IMR-90 (cell line): Measurements from ENCODE around the gene SHH.

GRCh38 chr7:155739419-155740179, 72.7 kb downstream of the SHH start:
- RRBS, result 95% methylated on average over 4 of the region's 19 CpGs
CAGE:
- cytosol, long polyA plus RNA, result no peak
- long polyA plus RNA, result no peak
- nucleus, long polyA plus RNA, result no peak

DNA sequence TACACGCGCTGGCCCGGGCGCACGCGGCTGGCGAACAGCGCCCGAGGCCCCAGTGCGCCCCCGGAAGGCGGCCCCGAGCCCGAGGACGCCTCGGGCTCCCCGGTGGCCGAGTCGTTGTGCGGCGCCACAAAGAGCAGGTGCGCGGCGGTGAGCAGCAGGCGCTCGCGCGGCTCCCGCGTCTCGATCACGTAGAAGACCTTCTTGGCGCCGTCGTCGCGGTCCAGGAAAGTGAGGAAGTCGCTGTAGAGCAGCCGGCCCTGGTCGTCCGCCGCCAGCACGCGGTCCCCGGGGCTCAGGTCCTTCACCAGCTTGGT, 9.0 kb downstream of the SHH start:
- RRBS, result 5% methylated on average over 18 of the region's 45 CpGs
CAGE:
- cytosol, long polyA plus RNA, result no peak
- long polyA plus RNA, result no peak
- nucleus, long polyA plus RNA, result no peak

- RRBS, result 3% methylated on average over 29 of the region's 48 CpGs
CAGE:
- cytosol, long polyA plus RNA, result no peak
- long polyA plus RNA, result no peak
- nucleus, long polyA plus RNA, result no peak
These were observed 6.8 kb downstream of the SHH start for GRCh38 chr7:155805367-155805935.

- RRBS, result 64% methylated on average over 5 of the region's 45 CpGs
CAGE:
- cytosol, long polyA plus RNA, result no peak
- long polyA plus RNA, result no peak
- nucleus, long polyA plus RNA, result no peak
These were observed at the start of gene SHH for GRCh38 chr7:155811940-155812540. Gene SHH (minus strand): TSS chr7:155812463.

GRCh38 chr7:156535490-156535696, 105.2 kb upstream of the RNF32 start:
- RRBS, result no CpG with 5 or more reads among the region's 4 CpGs
CAGE:
- cytosol, long polyA plus RNA, result no peak
- long polyA plus RNA, result no peak
- nucleus, long polyA plus RNA, result no peak

DNA sequence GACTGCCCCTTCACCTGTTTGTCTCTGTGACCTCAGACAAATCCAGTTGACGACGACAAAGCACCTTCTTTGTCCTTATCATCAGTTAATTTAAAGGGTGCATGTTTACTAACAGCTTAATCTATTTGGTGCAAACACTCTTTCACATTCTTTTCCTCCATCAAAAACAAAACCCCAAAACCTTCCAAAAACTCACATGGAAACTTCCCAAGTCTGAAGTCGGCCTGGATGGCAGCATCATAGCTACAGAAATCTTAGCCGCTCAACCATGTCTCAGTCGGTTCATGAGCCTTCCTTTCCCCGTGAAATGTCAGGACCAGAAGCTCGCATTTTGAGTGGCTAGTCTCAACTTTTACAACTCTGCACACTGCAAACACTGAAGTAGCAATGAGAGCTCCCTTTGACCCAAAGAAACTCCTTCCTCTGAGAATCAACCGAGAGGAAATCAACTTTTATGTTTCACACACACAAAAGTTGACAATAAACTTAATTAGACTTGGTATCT, 37.7 kb upstream of the RNF32 start:
- RRBS, result no CpG with 5 or more reads among the region's 8 CpGs
CAGE:
- cytosol, long polyA plus RNA, result no peak
- long polyA plus RNA, result no peak
- nucleus, long polyA plus RNA, result no peak

- RRBS, result no CpG with 5 or more reads among the region's 11 CpGs
CAGE:
- cytosol, long polyA plus RNA, result no peak
- long polyA plus RNA, result no peak
- nucleus, long polyA plus RNA, result no peak
These were observed 18.7 kb downstream of the RNF32 start for GRCh38 chr7:156658996-156659900.

DNA sequence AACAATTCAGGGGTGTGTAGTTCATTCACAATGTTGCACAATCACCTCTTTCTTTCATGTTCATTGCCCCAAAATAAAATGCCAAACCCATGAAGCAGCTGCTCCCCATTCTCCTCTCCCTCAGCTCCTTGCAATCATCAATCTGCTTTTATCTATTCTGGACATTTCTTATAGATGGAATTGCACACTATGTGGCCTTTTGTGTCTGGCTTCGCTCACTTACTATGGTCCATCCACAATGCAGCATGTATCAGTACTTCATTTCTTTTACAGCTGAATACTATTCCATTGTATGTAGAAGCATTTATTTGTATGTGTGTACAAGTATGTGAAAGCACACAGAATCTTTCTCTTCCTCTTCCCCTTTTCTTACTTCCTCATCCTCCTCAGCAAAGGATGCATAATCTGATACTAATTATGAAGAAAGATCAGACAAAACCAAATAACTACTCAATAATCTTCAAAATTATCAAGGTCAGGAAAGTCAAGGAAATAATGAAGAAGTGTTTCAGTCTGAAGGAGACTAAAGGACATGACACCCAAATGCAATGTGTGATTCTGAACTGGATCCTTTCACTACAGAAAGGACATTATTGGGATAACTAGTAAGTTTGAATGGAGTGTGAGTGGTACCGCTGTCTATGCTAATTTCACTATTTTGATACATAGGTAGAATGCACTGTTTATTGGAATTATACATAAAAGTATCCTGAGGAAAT, 60.5 kb downstream of the LMBR1 start:
- RRBS, result no CpG with 5 or more reads among the region's 2 CpGs
CAGE:
- cytosol, long polyA plus RNA, result no peak
- long polyA plus RNA, result no peak
- nucleus, long polyA plus RNA, result no peak

DNA sequence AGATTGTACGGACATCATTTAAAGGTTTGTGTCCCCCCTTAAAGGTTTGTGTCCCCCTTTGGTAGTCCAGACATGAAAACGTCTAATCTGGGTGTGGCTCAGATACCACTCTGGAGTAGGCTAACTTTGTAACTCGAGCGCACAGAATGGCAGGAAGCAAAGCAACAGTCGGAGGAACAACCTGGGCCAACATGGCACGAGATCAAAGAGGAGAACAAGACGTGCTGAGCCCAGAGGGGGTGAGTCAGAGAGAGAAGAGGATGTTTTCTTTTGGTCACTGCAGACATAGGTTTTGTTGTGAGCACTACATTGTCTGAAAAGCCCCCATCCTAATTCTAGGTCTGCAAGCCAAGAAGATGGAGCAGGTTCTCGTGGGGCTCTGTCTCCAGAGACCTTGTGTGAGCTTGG, 10.5 kb upstream of the LMBR1 start:
- RRBS, result no CpG with 5 or more reads among the region's 8 CpGs
CAGE:
- cytosol, long polyA plus RNA, result no peak
- long polyA plus RNA, result no peak
- nucleus, long polyA plus RNA, result no peak

DNA sequence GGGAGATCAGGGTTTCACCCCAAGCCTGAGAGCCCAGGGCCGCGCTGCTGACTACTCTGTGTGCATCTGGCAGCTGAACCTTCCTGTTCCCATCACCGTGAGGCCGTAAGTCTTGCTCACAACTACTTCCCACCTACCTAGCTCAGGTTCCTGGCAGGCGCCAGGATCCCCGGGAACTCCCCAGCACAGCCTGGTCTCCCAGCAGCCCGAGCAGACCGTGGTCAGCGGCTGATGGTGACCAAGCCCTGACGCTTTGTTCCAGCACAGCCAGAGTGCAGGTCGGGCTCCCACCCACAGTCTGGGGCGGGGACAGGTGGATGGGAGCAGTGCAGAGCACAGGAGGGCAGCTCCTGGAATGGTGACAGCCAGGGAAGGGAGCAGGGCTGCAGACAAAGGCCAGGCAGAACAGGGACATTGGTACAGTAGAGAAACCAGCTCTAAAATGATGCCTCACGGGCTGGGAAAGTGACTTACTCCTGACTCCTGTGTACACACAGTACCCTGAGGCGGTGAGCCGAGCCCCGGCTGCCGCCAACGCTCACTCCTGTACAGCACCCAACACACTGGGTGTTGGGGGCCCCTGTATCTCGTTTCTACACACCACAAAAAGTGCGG, 6.0 kb upstream of the NOM1 start:
- RRBS, result no CpG with 5 or more reads among the region's 20 CpGs
CAGE:
- cytosol, long polyA plus RNA, result no peak
- long polyA plus RNA, result no peak
- nucleus, long polyA plus RNA, result no peak

DNA sequence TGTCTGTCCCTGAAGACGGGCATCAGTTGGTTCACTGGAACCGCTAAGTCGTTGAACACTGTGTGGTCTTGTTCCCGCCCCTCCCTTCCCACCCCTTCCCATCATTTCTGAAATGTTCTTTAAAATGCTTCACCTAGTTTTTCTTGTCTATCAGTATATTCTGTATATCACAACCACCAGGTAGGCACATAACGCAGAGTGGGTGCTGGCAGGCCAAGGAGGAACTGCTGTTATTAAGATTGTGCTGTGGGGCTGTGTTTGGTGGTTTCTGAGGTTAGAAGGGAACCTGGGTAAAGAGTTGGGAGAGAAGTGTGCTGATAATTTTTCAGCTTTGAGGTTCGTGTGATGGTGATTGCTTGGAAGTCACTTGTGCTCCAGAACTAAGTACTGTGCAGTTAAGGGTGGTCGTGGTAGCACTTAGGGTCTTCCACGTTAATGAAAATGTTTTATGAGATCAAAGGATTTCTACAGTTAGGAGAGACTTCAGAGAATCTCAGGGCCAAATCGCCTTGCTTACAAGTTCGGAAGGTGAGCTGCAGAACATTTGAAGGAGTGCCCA, 1.4 kb downstream of the UBE3C start:
- RRBS, result no CpG with 5 or more reads among the region's 10 CpGs
CAGE:
- cytosol, long polyA plus RNA, result no peak
- long polyA plus RNA, result no peak
- nucleus, long polyA plus RNA, result no peak

DNA sequence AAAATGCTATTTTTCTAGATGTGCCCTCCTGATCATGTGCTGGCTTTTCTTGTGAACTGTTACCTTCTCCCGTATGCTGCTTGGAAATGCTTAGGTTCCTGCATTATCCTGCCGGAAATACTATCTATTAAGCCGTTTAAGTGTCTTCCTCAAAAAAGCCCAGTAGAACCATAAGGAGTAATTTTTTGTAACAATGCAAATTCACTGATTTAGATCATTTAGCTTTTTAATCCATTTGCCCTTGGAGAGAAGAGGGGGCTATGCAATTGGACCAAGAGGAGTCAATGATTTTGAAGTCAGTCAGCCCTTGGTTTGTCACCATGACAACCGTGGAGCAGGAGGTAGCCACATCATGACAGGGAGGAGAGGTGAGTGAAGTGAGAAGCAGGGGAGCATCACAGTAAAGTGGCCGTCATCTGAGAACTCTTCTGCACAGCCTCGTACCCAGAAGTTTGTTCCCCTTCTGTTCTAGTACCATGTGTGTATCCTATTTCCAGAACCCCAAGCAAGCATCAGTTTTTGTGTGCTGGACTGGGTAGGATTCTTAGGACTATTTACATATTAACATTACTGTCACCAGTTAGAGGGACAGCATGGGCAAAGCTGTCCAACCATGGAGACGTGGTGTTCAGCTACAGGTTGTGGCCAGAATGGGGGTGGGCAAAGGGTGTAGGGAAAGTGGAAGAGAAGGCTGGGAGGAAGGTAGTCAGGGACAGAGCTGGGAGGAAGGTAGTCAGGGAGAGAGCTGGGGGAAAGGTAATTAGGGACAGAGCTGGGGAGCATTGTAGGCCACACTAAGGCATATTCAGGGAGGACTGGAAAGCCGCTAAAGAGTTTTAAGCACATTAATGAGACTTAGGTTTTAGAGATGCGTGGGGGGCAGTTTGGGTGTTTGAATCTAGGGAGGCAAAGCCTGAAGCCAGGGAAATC, 13.0 kb downstream of the UBE3C start:
- RRBS, result no CpG with 5 or more reads among the region's 9 CpGs
CAGE:
- cytosol, long polyA plus RNA, result no peak
- long polyA plus RNA, result no peak
- nucleus, long polyA plus RNA, result no peak

- RRBS, result no CpG with 5 or more reads among the region's 15 CpGs
CAGE:
- cytosol, long polyA plus RNA, result no peak
- long polyA plus RNA, result no peak
- nucleus, long polyA plus RNA, result no peak
These were observed 95.7 kb upstream of the DNAJB6 start for GRCh38 chr7:157241009-157241678.

DNA sequence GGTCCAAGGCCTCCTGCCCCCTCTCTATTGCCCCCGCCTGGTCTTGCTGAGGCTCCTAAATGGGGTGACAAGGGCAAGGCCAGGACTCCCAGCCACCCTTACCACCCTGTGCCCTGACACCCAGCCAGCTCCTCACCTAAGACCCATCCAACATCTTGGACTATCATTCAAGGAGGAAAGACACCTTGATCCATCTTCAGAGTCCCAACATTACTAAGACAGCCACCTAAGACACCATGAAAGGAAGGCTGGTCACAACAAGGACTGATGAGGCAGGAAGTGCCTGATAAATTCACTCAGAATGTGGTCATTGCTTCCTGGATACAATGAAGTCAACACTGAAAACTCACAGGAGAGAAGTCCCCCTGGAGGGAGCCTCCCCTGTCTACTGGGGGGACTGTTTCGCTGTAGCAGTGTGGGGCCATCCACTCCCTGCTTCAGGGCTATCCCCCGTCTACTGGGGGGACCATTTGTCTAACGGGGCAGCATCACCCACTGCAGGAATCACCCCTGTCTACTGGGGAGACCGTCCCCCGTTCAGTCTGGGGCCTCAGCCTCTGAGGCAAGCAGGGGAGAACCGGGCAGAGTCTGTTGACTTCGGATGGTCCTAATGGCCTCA, 60.1 kb upstream of the DNAJB6 start:
- RRBS, result 49% methylated on average over 2 of the region's 8 CpGs
CAGE:
- cytosol, long polyA plus RNA, result no peak
- long polyA plus RNA, result no peak
- nucleus, long polyA plus RNA, result no peak

GRCh38 chr7:157338511-157339170, 1.8 kb downstream of the DNAJB6 start:
- RRBS, result no CpG with 5 or more reads among the region's 19 CpGs
CAGE:
- cytosol, long polyA plus RNA, result no peak
- long polyA plus RNA, result no peak
- nucleus, long polyA plus RNA, result no peak

- RRBS, result no CpG with 5 or more reads among the region's 10 CpGs
CAGE:
- cytosol, long polyA plus RNA, result no peak
- long polyA plus RNA, result no peak
- nucleus, long polyA plus RNA, result no peak
These were observed 19.4 kb downstream of the DNAJB6 start for GRCh38 chr7:157355965-157356747.

- RRBS, result no CpG with 5 or more reads among the region's 15 CpGs
CAGE:
- cytosol, long polyA plus RNA, result no peak
- long polyA plus RNA, result no peak
- nucleus, long polyA plus RNA, result no peak
These were observed 86.4 kb downstream of the DNAJB6 start for GRCh38 chr7:157423039-157423810.

DNA sequence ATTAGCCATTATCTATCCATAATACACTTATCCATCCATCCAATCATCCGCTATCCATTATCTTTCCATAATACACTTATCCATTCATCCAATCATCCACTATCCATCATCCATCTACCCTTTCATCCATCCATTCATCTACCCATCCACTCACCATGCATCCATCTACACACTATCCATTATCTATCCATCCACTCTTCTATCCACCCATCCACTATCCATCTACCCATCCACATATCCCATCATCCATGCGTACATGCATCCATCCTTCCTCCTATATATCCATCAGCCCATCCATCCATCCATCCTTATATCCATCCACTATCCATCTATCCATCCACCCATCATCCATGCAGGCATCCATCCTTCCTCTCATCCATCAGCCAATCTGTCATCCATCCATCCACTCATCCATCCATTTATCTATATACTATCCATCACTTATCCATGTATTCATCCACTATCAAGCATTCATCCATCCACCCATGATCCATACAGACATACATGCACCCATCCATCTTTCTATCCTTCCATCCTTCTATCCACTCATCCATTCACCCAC, 485.8 kb downstream of the DNAJB6 start:
- RRBS, result no CpG with 5 or more reads among the region's 2 CpGs
CAGE:
- cytosol, long polyA plus RNA, result no peak
- long polyA plus RNA, result no peak
- nucleus, long polyA plus RNA, result no peak

DNA sequence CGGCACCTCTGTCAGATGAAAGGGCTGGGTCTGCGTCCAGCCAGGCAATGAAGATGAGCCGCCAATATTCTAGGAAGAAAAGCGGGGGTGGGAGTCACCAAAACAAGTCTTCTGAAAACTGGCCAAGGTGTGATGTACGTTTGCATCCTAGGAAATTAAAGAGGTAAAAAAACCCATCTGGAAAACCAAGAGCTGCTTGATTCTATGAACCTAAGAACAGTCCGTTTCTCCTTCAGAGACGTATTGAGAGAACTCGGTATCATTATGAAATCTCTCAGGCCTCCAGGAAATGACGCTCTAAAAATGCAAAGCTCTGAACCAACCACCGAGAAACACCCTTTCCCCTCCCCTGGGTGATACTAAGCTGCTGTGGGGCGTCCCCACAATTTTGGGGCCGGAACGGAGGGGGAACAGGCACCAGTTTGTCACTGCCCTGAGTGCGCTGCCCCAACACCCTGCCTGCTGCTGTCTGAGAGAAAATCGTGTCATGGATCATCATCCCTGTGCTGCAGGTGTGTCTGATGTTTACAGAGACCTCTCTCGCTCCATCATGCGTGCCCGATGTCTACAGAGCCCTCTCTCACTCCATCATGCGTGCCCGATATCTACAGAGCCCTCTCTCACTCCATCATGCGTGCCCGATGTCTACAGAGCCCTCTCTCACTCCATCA, 509.4 kb downstream of the DNAJB6 start:
- RRBS, result no CpG with 5 or more reads among the region's 22 CpGs
CAGE:
- cytosol, long polyA plus RNA, result no peak
- long polyA plus RNA, result no peak
- nucleus, long polyA plus RNA, result no peak

GRCh38 chr7:157881189-157882094, 544.6 kb downstream of the DNAJB6 start:
- RRBS, result no CpG with 5 or more reads among the region's 7 CpGs
CAGE:
- cytosol, long polyA plus RNA, result no peak
- long polyA plus RNA, result no peak
- nucleus, long polyA plus RNA, result no peak